Measurements from ENCODE around the genes SENP2 and SST.

GRCh38 chr3:185154132-185154496 is 1.3 kb upstream of the C3orf70 start:
- PRO-cap, result no peak
- RAMPAGE, long total RNA, 3 experiments, result no peak in any of the 3 experiments

GRCh38 chr3:185216146-185216907 is 37.5 kb downstream of the EHHADH start:
- PRO-cap, result no peak
- RAMPAGE, long total RNA, 3 experiments, result no peak in any of the 3 experiments

- PRO-cap, result no peak
- RAMPAGE, long total RNA, 3 experiments, result no peak in any of the 3 experiments
Measured at GRCh38 chr3:185417417-185417982, 54.6 kb downstream of the MAP3K13 start.

DNA sequence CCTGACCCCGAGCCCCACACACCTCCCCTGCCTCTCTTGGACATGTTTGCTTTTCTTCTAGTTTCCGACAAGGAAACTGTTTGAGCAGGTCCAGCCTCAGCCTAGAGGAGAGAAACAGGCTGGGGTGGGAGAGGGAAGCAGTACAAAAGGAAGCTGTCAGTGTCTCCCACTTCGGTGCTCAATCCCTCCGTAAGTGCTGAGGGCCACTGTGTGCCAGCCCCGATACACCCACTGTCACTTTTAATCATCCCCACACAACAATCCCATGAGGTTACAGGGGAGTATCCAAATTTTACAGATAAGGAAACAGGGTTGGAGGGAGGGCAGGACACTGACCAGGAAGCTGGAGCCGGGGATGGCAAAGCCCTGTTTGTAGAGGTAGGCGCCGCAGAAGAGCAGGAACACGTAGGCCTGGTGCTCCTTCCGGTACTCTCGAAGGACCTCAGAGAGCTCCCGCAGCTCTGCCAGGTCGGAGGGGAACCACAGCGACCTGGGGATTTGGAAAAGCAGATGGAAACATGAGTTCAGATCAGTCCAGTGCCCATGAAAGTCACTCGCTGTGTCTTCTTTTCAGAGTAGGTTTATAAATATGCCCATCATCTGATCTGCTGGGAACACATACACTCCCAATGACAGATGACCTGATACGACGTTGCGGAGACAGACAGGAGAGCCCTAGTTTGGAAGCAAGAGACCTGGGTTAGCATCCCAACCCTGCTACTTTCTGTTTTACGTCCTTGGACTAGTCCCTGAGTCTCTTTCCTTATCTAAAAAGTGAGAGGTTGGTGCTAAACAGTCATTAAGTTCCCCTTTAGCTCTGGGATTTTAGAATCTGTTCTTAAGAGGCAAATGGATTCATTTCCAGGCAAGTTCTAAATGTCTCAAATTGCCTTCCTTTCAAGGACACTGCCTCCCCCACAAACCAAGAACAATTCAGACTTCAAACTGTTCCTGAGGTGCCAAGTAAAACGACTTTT is 2.1 kb downstream of the TMEM41A start:
- PRO-cap, result no peak
- RAMPAGE, long total RNA, 3 experiments, result no peak in any of the 3 experiments

DNA sequence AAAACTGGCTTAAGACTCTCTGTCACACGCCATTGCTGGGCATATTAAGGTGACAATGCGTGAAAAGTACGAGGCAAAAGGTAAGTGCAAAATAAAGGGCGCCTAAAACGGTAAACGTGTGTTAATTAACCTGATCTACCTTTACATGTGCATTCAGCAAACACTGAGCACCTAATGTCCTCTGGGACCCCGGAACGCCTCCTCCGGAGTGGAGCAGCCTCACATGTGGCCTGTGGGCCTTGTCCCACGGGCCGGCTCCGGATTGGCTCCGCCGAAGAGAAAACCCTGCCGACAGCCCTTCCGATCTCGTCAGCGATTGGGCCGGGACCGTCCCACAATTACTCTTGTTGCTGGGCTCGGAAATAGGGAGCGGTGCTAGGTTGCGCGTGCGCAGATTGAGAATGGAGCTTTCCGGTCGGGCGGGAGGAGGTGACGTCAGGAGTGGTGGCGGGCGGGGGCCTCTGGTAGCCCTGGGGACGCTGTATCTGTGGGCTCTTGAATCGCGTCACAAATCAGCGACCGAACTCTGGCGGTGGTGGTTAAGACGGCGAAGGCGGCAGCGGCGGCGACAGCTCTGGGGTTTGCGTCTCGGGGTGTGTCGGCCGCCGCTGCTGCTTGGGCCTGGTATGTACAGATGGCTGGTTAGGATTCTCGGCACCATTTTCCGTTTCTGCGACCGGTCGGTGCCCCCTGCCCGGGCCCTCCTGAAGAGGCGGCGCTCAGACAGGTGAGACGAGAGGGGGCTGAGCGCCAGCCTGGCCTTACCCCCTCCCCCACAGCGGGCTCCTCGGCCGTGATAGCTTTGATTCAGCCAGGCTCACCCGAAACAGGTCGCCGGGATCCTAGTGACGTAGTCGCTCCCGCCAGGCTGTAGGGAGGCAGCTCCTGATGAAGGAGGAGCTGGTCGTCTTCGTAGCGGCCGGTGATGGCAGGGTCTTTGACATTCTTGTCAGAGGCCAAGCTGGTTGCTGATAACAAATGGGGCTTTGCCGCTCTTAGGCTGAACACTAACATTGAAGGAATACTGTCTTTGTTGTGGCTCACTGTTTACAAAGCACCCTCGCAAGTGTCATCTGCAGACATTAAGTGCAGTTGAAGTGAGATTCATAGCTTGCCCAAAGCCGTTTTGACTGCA is at the start of gene SENP2:
Gene SENP2, plus strand, starts transcription at position 508 of the 1,135 bp plus-strand sequence.
- PRO-cap, result bidirectional peak, plus-strand start at position 441 of the sequence, minus-strand start at position 318 of the sequence
- RAMPAGE, long total RNA, 3 experiments, result start-site peak on the plus strand in 3 of 3 experiments, centred at positions 447 to 527 of the sequence, 28 to 143 reads per replicate

GRCh38 chr3:185815351-185815727 is 9.5 kb downstream of the IGF2BP2 start:
- PRO-cap, result no peak
- RAMPAGE, long total RNA, 3 experiments, result no peak in any of the 3 experiments

- PRO-cap, result no peak
- RAMPAGE, long total RNA, 3 experiments, result no peak in any of the 3 experiments
Measured at GRCh38 chr3:185918924-185919663, 18.7 kb downstream of the TRA2B start.

DNA sequence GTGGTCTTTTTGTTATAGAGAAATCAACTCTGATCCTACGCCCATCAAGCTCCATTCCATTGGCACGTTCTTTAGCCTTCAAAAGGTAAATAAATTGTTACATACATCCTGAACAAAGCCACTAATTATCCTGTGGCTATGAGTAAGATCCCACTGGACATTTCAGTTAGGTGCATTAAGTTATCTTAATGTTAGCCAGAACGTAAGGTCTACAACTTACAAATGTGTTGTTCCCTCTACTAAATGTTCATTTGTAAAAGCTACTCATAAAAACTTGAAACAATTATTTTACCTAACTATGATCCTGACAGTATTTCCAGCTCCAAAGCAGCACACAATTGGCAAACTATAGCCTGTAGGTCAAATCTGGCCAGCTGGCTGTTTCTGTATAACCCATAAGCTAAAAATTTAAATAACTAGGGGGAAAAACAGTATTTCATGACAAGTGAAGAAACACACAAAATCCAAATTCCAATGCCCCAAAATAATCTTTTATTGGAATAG is 15.7 kb downstream of the TRA2B start:
- PRO-cap, result no peak
- RAMPAGE, long total RNA, 3 experiments, result no peak in any of the 3 experiments

GRCh38 chr3:185960486-185961319 is 22.9 kb upstream of the TRA2B start:
- PRO-cap, result no peak
- RAMPAGE, long total RNA, 3 experiments, result no peak in any of the 3 experiments

DNA sequence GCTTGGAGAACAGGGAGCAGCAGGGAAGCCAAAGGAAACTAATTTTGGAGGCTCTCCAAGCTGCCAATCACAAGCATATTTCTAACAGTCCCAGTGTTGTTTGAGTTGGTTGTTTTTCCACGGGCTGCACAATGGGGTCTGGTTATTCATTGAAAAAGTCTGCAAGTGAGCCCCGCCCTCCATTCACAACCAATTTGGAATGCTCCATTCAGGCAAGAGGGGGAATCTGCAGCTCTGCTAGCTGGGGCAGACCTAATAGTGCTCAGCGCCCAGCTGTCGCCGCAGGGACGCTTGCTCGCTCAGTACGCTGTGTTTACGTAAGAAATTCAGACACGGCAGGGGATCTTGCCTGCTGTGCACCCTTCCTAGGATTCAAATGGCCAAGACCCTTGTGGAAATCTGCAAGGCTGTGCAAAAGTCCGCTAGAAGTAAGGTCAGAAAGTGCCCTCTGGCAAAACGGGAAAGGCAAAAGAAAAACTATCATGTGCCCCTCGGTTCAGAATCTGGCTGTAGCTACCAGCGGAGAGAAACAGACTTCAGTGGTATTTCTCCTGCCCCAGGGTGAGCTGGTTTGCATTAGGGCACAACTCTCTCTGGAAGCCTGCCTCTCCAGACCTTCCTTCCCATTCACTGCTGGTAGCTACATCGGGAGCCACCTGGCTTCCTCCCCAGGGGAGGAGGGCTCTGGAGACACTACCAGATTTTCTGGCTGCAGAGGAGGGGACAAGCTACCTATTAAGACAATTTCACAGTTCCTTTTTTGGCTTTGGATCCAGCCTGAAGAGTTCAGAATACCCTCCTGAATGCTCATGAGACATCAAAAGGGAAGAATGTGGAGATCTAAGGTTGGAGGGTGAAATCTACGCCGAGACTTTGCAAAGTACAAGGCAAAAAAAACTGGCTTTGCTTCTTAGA is 10.9 kb downstream of the ETV5 start:
- PRO-cap, result no peak
- RAMPAGE, long total RNA, 3 experiments, result no peak in any of the 3 experiments

- PRO-cap, result no peak
- RAMPAGE, long total RNA, 3 experiments, result no peak in any of the 3 experiments
Measured at GRCh38 chr3:186362861-186363422, 908 bp upstream of the DGKG start.

DNA sequence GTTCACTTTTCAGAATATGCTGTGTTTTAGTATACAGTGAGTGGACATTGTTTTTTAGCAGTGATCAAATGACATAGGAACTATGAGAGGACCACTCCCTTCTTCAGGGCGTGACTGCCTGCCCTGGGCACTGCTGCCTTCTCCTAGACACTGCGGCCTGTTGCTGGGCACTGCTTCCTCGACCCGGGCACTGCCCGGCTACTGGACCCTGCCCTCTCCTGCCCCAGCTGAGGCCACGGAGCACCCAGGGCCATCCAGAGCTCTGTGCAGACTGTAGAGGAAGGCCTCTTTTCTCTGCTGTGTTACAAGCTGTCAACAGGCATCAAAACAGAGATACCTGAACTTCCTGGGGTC is 13.3 kb upstream of the AHSG start:
- PRO-cap, result no peak
- RAMPAGE, long total RNA, 3 experiments, result no peak in any of the 3 experiments

DNA sequence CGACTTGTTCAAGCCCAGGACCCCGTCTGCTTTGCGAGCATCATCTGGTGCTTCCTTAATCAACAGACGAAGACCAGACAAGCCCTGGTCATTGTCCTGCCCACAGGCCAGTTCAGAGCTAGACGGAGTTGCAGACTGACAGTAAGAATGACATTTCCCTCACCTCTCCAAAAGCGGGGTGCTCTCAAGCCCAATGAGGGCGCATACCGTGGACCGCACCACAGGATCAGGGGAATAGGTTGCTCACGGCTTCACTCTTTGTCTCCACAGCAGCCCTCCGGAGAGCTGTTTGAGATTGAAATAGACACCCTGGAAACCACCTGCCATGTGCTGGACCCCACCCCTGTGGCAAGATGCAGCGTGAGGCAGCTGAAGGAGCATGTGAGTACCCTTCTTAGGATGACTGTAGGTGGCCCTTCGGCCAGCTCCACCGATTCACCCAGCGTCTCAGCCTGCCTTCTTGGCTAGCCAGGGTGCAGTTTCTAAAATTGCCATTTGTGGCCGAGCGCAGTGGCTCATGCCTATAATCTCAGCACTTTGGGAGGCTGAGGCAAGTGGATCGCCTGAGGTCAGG is 2.6 kb downstream of the AHSG start:
- PRO-cap, result no peak
- RAMPAGE, long total RNA, 3 experiments, result no peak in any of the 3 experiments

- PRO-cap, result no peak
- RAMPAGE, long total RNA, 3 experiments, result no peak in any of the 3 experiments
Measured at GRCh38 chr3:186617076-186617713, 4.3 kb downstream of the AHSG start.

GRCh38 chr3:186633973-186634412 is 6.2 kb upstream of the FETUB start:
- PRO-cap, result no peak
- RAMPAGE, long total RNA, 3 experiments, result no peak in any of the 3 experiments

GRCh38 chr3:186932184-186932454 is 1.8 kb downstream of the ST6GAL1 start:
- PRO-cap, result no peak
- RAMPAGE, long total RNA, 3 experiments, result no peak in any of the 3 experiments

GRCh38 chr3:186996165-186996988 is 66.1 kb downstream of the ST6GAL1 start:
- PRO-cap, result no peak
- RAMPAGE, long total RNA, 3 experiments, result no peak in any of the 3 experiments

- PRO-cap, result no peak
- RAMPAGE, long total RNA, 3 experiments, result no peak in any of the 3 experiments
Measured at GRCh38 chr3:187289851-187290452, 1.6 kb downstream of the MASP1 start.

DNA sequence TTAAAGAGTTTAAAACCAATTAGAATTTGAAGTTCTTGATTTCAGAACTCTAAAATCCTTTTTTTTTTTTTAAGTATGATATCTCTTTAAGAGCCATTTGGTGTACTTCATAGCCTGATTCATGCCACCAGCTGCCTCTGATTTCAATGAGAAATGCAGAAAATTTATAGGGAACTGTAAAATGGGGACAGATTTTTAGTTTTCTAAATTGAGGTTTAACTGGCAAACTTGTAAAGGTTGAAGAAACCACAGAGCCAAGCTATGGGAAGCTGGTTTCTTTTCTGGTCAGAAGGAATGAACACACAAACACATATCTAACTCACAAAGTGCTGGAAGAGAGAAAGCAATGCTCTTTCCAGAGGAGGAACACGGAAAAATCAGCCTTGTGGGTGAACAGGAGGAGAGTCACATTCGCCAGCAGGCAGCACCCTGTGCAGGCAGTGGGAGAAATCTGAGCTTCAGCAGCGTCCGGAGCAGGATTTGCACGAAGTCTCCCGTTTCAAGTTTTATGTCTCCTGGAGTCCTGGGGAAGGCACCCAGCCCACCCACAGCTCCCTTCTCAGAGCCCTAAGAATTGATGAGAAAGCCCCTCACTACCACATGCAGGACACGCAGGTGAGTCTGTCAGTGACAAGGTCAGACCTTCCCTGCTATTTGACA is 485 bp downstream of the MASP1 start:
- PRO-cap, result no peak
- RAMPAGE, long total RNA, 3 experiments, result no peak in any of the 3 experiments

DNA sequence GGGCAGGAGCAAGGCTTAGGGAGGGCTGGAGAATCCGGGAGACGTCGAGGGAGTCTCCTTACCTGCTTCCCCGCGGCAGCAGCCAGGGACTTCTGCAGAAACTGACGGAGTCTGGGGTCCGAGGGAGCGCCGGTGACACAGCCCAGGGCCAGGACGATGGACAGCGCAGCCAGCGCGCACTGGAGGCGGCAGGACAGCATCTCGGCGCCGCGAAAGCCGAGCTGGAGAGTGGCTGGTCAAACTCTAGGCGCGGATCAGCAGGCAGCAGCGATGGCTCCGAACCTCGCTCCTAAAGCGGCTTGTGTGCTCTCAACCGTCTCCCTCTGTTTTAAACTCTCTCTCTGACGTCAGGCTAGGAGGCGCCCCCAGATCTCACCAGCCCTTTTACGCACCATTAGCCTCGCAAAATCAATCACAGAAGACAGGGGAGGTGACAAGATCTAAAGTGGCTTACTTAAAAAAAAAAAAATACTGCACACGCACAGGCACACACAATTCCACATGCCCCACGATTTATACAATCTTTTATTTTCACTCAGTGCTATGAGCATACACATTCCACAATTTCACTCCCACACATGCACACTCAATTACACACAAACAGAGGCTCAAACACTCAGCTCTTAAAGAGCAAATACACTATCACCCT is at the start of gene SST:
Gene SST, minus strand, starts transcription at position 303 of the 649 bp plus-strand sequence.
- PRO-cap, result no peak
- RAMPAGE, long total RNA, 3 experiments, result no peak in any of the 3 experiments

Data from tibial nerve (tissue), 3 donors.